ENCODE measurements around a stretch of chr12.

GRCh38 chr12:54043330-54043905 lies 10.2 kb upstream of the HOXC4 start:
- PRO-cap, result unidirectional peak, plus-strand start at chr12:54043654

DNA sequence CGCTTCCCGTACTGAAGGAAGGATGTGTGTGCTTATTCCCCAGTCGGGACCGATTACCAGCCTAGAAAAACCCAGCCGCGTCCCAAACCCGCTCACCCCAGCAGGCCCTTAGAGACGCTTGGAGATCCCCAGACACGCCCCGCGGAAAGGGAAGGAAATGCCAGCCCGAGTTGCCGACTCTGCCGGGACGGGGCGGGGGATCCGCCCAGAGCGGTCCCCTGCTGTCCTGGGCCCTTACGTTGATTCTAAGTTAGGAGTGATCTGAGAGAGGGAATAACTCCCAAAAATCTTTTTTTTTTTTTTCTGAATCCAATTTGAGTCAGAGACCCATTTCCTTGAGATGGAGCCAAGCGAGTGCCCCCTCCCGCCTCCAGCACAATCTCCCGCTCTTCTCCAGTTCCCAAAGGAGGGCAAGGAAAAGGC lies 61.8 kb downstream of the SMUG1 start:
- PRO-cap, result bidirectional peak, plus-strand start at position 185 of the sequence, minus-strand start at position 58 of the sequence

GRCh38 chr12:54161541-54162112 lies 27.2 kb downstream of the SMUG1 start:
- PRO-cap, result no peak

- PRO-cap, result bidirectional peak, plus-strand start at chr12:54173522, minus-strand start at chr12:54173384
Observed at GRCh38 chr12:54173027-54173788, 15.6 kb downstream of the SMUG1 start.

DNA sequence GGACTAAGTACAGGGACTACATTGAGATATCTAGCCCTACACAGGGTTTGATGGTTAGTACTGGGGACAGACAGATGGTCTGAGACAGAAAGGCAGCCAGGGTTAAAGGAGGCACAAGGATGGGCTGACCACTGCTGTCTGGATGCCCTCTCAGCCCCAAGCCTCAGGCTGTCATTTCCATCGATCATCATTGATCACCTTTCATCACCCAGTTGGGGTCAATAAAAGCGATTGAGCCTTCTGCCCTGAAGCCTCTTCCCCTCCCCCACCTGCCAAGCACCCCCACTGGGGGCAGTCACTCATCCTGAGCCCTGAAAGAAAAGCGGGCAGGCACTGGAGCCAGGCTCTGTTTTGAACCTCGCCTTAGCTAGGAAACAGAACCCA lies 5.9 kb downstream of the SMUG1 start:
- PRO-cap, result no peak

- PRO-cap, result no peak
Observed at GRCh38 chr12:54193152-54193686, 4.4 kb upstream of the SMUG1 start.

- PRO-cap, result no peak
Observed at GRCh38 chr12:54197308-54198018, 8.7 kb upstream of the SMUG1 start.

- PRO-cap, result bidirectional peak, plus-strand start at chr12:54280726, minus-strand start at chr12:54280509
Observed at GRCh38 chr12:54280398-54280649, 202 bp upstream of the HNRNPA1 start.

DNA sequence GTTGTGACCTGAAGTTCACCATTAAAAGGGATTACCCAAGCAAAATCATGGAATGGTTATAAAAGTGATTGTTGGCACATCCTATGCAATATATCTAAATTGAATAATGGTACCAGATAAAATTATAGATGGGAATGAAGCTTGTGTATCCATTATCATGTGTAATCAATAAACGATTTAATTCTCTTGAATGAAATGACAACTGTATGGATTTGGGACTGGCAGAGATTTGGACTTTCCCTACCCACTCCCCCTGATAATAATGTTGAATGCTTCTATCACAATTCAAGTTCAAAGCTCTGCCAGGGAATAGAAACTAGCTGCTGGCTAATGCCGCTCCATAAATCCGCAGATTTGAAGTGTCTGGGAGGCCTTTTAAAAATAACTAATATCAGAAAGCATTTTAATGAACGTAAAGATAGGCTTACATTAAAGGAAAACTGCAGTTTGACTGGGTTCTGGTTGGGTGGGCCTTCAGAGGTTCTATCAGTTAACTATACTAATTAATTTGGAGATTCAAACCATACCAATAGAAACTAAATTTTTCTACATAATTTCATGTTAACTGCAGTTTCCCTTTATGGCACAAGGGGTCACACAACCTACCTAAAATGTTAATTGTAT lies 4.6 kb downstream of the HNRNPA1 start:
- PRO-cap, result no peak

DNA sequence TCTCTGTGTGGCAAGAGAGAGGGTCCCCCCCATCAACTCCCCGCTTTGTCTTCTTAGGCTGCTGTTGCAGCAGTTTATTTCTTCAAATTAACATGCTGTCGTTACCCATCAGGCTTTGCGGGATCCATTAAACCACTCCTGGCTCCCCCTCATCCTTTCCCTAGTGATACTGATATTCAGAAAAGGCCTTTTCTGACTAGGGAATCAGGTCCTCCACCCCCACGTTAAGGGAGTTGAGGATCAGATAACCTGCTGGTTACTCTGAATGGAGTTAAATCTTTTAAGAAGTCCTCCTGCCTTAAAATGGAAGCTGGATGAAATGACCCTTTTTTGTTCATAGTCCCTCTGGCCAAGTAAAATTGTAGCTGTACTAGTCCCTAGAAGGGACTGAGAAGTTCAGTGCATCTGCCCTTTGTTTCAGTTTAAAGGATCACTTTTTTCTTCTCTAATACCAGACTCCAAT lies 15.2 kb downstream of the GPR84 start:
- PRO-cap, result no peak

DNA sequence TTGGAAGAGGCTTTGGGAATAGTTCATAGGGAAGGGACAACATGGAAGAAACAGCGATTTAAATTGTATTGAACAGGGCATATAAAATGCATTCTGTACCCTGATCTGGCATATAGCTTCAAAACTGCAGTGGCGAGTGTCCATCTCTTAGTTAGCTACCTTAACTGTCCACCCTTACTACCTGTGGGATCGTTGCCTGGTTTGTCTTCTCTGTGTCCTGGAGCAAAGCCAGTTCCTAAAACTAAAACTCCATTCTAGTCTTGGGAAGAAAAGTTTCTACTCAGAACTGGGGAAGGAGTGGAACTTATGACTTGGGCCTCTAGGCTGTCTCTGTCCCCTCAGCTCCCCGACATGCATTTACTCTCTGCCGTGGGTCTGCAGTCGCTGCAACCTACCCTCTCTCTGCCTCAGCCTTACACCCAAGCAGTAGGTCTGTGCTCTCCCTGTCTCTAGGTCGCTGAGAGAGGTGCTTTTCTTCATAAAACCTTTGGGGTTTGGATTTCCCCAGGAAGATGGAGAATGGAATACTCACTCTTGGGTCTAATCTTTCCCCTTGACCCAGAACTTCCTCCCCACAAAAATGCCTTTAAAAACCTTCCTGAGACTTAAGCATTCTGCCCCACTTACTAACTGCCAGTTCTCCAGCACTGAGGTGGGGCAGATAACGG lies 13.1 kb downstream of the GPR84 start:
- PRO-cap, result unidirectional peak, plus-strand start at position 363 of the sequence

DNA sequence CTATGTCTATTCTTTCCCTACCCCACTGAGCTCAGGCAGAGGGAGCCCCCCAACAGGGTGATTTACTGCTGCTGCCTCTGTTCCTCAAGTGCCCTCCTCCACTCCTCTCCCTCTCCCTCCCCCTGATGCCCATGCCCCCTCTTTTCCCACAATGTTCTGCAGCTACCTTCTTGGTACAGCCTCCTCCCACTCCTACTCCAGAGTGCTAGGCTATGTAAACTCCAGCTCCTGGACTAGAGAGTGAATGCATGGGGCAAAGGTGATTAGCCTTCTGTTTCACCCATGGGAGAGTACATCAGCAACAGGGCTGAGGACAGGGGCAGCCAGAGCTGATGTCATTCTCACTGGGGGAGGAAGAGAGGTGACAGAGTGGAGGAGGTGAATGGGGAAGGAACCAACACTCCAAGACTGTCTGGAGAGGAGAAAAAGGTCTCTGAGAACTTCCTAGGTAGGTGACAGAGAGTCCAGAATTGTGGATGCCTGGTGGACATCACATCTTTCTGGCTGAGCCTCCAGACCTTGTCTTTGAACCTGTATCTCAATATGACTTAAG lies 10.8 kb downstream of the GPR84 start:
- PRO-cap, result bidirectional peak, plus-strand start at position 195 of the sequence, minus-strand start at position 204 of the sequence

- PRO-cap, result no peak
Observed at GRCh38 chr12:54375174-54375605, 9.3 kb downstream of the ZNF385A start.

DNA sequence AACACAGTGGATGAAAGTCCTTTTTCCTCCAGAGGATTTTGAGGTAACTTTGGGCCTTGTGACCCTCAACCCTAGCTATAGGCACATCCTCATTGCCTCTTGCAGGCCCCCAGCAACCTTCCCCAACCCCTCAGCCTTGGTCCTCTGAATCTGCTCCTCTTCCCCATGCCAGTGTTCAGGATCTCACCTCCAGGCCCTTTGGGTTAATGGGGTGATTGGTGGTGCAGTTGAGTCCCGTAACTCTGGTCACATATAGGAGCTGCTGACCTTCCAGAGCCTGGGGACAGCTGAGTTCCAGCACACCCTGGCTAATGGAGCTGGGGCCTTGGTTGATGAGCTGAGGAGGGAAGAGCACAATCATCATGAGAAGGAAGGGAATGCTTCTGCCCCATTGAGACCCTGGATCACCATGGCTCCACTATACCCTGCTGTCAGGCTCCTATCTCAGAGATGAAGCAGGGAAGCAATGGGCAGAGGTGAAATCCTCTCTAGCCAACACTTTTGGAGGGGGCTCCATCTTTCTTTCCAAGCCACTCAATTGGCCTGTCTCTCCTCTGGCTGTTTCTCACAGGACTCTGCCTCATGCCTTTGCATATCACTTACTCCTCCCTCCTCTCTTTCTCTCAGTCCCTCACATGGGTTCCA lies 16.2 kb upstream of the ZNF385A start:
- PRO-cap, result no peak

GRCh38 chr12:54402714-54404068 lies 15.9 kb downstream of the ITGA5 start:
- PRO-cap, result no peak

GRCh38 chr12:54417990-54418726 lies 908 bp downstream of the ITGA5 start:
- PRO-cap, result bidirectional peak, plus-strand start at chr12:54418371, minus-strand start at chr12:54418148; unidirectional peak, minus-strand start at chr12:54418422

GRCh38 chr12:55700745-55701191 lies 6.9 kb downstream of the ITGA7 start:
- PRO-cap, result no peak

GRCh38 chr12:55711836-55712825 lies 3.7 kb upstream of the BLOC1S1 start:
- PRO-cap, result no peak

- PRO-cap, result bidirectional peak, plus-strand start at chr12:55730318, minus-strand start at chr12:55730245; unidirectional peak, minus-strand start at chr12:55730403
Observed at GRCh38 chr12:55729975-55730836, 1.4 kb upstream of the CD63 start.

DNA sequence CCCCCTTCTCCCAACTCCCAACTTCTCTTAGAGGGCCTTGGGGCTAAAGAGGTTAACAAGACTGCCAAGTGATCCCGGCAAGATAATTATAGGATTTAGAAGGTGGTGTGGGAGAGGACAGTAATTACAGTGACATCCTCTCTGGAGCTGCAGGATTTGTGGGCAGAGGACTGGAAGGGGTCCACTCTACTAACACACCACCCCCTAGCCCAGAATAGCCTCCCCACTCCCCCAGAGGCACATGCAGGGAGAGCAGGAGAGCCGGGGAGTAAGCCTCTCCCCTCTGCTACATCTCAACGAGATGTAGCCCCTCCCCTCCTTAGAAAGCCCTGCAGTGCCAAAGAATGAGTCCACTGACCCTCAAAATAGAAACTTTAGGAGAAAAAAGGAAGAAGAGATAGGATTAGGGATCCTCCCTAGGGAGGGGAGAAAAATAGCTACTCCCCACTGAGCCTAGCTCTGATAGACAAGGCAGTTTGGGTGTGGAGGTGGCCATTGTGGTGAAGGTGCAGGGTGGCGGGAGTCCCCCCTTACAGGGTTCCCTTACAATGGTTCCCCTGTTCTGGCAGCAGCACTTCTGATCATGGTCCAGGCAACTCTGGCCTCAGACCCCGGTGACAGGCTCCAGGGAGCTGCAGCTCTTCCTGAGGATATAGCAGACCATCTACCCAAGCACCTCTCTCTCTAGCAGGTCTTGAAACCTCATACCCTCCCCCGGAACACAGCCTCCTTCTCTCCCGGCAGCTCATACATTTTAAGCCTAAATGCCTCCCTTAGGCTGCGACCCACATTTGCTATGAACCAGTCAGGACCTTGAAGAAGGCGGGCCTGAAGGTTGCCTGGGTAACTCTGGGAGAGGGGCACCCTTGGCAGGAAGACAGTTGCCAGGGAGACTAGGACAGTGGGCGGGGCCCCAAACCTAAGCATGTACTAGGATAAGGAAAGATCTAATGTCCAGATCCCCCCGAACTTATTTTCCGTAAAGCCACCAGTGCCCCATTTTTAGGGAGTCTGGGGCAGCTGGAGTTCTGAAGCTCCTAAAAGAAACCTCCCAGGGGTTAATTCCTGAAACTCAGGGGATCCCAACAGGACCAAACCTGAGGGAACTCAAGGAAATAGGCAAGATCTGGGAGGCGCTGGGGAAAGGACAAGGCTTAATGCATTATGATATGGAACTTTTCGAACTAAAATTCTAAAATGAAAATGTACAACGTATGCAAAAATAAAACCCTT lies 4.8 kb upstream of the GDF11 start:
- PRO-cap, result bidirectional peak, plus-strand start at position 922 of the sequence, minus-strand start at position 600 of the sequence